Sigmoid colon (tissue), 4 donors: Measurements from ENCODE around the genes ALKBH3 and TP53I11.

- PRO-cap: no peak
- RAMPAGE, long total RNA, 4 experiments: no peak in any of the 4 experiments
These were observed 123.9 kb upstream of the HSD17B12 start for GRCh38 chr11:43556484-43557199.

GRCh38 chr11:43580606-43581166 lies 99.9 kb upstream of the HSD17B12 start:
- PRO-cap: no peak
- RAMPAGE, long total RNA, 4 experiments: no peak in any of the 4 experiments

DNA sequence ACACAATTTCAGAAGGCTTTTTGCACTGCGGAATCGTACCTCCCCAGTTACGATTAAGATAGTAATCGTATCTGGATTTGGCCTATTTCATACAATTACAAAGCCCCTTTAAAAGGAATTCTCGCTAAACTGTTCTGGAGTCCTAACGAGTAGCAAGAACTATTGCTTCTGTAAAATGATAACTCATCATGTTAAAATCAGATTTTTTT lies 835 bp downstream of the HSD17B12 start:
- PRO-cap: no peak
- RAMPAGE, long total RNA, 4 experiments: no peak in any of the 4 experiments

- PRO-cap: no peak
- RAMPAGE, long total RNA, 4 experiments: no peak in any of the 4 experiments
These were observed 86.3 kb upstream of the ALKBH3 start for GRCh38 chr11:43794341-43794817.

DNA sequence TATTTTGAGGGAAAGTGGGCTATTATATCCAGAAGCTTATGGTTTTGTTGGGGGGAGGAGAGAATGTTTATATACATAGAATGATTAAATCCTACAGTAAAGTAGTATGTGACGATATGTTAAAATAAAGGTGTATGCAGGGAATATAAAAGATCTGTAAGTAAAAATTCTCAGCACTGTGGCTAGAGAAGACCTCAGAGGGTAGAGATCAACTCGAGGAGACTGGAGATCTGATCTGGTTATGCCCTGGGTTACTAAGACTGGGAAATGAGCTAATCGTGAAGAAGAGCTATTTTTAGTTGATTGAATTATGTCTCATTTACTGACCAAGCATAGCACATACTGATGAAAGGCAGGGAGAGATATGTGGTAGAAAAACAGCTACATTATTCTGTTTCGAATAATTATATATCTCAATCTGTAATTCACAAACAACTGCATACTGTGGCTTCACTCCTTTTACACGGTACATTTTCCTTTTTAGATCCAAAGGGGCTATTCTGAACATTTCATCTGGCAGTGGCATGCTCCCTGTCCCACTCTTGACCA lies 42.7 kb upstream of the ALKBH3 start:
- PRO-cap: no peak
- RAMPAGE, long total RNA, 4 experiments: no peak in any of the 4 experiments

DNA sequence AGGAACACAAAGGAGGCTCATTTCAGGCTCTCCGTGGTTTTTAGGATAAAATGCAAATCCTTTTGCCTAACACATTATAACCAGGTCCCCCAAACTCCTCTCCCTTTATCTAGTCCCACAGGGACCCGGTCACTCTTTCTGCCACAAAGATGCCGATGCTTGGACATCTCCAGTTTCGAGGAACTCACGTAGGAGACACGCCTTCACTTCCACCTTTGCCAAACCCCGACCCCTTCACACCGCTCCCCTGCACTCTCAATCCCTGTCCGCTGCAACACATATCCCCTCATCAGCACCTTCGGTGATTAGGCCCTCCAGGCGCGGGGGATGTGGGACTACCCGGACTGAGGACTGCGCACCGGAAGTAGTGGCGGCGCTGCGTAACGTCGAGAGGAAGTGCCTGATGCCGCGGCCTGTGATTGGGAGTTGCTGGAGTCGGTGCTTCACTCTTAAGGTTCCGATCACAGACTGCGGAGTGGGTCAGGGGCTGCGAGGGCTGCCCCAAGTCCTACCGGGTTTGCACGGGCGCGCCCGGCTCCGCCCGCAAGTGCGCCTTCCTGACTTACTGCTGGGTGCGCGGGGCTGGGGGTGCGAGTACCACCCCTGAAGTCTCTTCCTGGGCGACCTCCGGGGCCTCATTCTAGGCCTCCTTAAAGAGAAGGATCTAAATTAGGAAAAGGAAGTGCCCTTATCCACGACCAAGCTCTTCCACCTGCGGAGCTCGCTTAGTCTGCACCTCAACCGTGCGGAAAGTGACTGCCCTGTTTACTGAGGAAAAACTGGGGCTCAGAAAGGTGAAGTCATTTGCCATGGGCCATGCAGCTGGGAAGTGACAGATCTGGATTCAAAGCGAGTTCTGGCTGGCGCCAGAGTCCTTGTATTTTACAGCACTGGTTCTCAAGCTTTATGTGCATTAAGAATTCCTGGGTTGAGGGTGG lies at the start of gene ALKBH3:
Gene ALKBH3, plus strand, starts transcription at position 446 of the 938 bp plus-strand sequence.
- PRO-cap: no peak
- RAMPAGE, long total RNA, 4 experiments: start-site peak on the plus strand in 3 of 4 experiments, centred at positions 461 to 701 of the sequence, 20 to 85 reads per replicate

DNA sequence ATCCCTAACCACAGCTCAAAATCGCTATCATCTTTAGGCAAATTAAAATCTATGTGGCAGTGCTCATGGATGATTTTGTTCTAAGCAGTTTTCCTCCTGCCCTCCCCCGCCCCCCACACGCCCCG lies 22.4 kb upstream of the C11orf96 start:
- PRO-cap: no peak
- RAMPAGE, long total RNA, 4 experiments: no peak in any of the 4 experiments

DNA sequence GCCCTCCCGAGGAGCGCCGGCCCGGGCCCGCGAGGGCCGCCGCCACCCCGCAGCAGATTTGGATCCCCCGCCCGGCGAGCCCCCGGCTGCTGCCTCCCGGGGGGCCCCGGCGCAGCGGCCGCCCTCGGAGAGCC lies 160 bp downstream of the C11orf96 start:
- PRO-cap: unidirectional peak, plus-strand start at position 61 of the sequence
- RAMPAGE, long total RNA, 4 experiments: no peak in any of the 4 experiments

- PRO-cap: no peak
- RAMPAGE, long total RNA, 4 experiments: no peak in any of the 4 experiments
These were observed 6.9 kb upstream of the ALX4 start for GRCh38 chr11:44316843-44317311.

DNA sequence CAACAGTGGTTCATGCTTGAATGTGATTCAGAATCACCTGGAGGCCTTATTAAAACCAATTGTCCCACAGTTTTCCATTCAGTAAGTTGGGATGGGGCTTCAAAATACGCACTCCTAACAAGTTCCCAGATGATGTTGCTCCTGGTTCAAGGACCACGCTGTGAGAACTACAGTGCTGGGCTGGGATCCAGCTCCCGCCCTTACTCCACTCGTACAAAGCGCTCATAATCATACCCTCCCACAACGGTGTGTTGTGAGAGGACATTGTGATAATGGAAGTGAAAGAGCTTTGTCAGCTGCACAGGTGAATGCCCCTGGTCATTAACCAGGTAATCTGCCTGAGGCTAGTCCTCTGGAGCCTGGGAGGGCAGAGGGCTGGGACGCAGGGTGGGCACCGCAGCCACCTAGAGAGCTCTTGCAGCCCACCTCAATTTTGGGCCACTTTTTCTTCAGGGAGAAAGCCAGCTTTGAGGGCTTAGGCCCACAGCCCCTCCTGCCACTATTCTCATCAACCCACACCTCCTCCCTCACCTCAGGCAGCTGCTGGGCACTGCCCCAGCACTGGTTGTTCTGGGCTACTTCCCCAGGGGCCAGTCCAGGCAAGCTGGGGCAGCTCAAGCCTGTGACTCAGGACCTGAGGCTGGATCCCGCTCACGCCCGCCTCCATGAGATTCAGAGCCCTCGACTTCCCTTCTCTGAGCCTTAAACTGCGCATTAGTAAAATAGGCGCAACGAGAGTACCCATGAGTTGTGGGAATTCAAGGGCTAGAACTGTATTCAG lies 1.1 kb upstream of the CD82 start:
- PRO-cap: no peak
- RAMPAGE, long total RNA, 4 experiments: no peak in any of the 4 experiments

DNA sequence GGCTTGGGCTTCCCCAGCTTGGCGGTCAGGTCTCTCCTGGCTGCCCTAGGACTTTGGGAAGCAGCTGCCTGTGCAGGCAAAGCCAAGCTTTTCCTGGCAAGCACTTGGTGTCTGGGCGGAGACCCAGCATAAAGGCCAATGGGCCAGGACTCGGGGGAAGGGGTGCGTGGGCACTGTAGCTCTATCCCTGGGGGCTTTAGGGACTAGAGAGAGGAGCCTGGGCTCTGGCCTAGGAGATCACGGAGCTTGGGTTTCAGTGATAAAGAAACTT lies 30.6 kb downstream of the CD82 start:
- PRO-cap: no peak
- RAMPAGE, long total RNA, 4 experiments: no peak in any of the 4 experiments

DNA sequence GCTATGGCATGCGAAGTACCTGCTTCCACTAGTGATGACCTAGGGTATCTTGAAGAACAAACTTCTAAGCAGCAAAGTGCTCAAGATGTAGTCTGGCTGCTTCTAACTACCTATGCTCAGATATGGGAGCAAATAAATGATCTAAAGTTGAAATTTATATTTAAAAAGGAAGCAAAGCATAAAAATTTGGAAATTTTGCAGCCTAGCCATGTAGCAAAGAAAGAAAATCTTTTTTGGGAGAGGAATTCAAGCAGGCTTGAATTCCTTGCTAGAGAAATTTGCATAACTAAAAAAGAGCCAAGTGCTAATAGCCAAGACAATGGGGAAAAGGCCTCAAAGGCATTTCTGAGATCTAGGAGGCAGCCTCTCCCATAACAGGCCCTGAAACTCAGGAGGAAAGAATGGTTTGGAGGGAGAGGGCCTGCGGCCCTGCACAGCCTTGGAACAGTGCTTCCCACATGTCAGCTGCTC lies 55.7 kb upstream of the TSPAN18 start:
- PRO-cap: no peak
- RAMPAGE, long total RNA, 4 experiments: no peak in any of the 4 experiments

GRCh38 chr11:44731957-44732552 lies 5.3 kb downstream of the TSPAN18 start:
- PRO-cap: no peak
- RAMPAGE, long total RNA, 4 experiments: no peak in any of the 4 experiments

DNA sequence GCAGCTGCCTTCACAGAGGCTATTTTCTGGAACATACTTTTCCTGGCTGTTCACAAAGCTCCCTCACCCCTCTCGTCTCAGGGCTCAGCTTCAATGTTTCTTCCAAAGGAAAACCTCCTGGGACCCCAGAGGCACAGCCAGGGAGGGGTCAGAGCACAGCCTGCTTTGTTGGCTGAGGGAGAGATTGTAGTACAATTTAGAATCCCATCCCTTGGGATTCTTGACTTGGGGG lies 57.0 kb downstream of the TSPAN18 start:
- PRO-cap: no peak
- RAMPAGE, long total RNA, 4 experiments: no peak in any of the 4 experiments

GRCh38 chr11:44824229-44824888 lies 97.6 kb downstream of the TSPAN18 start:
- PRO-cap: no peak
- RAMPAGE, long total RNA, 4 experiments: no peak in any of the 4 experiments

GRCh38 chr11:44883520-44883899 lies 67.2 kb downstream of the TP53I11 start:
- PRO-cap: no peak
- RAMPAGE, long total RNA, 4 experiments: no peak in any of the 4 experiments

- PRO-cap: no peak
- RAMPAGE, long total RNA, 4 experiments: no peak in any of the 4 experiments
These were observed 10.3 kb downstream of the TP53I11 start for GRCh38 chr11:44940251-44940848.

GRCh38 chr11:44950534-44951293 lies at the start of gene TP53I11:
Gene TP53I11, minus strand, starts transcription at chr11:44950883.
- PRO-cap: unidirectional peak, minus-strand start at chr11:44950883
- RAMPAGE, long total RNA, 4 experiments: start-site peak on the minus strand in 1 of 4 experiments, at chr11:44950773-44950970 at its widest, 13 reads per replicate

GRCh38 chr11:45094276-45094701 lies 52.1 kb upstream of the PRDM11 start:
- PRO-cap: no peak
- RAMPAGE, long total RNA, 4 experiments: no peak in any of the 4 experiments

- PRO-cap: no peak
- RAMPAGE, long total RNA, 4 experiments: no peak in any of the 4 experiments
These were observed 18.3 kb upstream of the PRDM11 start for GRCh38 chr11:45128163-45128609.